Measurements from ENCODE around the genes CNNM3, FAHD2B and ANKRD36B.

- PRO-cap: bidirectional peak, plus-strand start at chr2:96816252, minus-strand start at chr2:96816042; unidirectional peak, minus-strand start at chr2:96816496
These were observed at the start of gene CNNM3 for GRCh38 chr2:96816197-96816993. Gene CNNM3, plus strand, starts transcription at chr2:96816268.

DNA sequence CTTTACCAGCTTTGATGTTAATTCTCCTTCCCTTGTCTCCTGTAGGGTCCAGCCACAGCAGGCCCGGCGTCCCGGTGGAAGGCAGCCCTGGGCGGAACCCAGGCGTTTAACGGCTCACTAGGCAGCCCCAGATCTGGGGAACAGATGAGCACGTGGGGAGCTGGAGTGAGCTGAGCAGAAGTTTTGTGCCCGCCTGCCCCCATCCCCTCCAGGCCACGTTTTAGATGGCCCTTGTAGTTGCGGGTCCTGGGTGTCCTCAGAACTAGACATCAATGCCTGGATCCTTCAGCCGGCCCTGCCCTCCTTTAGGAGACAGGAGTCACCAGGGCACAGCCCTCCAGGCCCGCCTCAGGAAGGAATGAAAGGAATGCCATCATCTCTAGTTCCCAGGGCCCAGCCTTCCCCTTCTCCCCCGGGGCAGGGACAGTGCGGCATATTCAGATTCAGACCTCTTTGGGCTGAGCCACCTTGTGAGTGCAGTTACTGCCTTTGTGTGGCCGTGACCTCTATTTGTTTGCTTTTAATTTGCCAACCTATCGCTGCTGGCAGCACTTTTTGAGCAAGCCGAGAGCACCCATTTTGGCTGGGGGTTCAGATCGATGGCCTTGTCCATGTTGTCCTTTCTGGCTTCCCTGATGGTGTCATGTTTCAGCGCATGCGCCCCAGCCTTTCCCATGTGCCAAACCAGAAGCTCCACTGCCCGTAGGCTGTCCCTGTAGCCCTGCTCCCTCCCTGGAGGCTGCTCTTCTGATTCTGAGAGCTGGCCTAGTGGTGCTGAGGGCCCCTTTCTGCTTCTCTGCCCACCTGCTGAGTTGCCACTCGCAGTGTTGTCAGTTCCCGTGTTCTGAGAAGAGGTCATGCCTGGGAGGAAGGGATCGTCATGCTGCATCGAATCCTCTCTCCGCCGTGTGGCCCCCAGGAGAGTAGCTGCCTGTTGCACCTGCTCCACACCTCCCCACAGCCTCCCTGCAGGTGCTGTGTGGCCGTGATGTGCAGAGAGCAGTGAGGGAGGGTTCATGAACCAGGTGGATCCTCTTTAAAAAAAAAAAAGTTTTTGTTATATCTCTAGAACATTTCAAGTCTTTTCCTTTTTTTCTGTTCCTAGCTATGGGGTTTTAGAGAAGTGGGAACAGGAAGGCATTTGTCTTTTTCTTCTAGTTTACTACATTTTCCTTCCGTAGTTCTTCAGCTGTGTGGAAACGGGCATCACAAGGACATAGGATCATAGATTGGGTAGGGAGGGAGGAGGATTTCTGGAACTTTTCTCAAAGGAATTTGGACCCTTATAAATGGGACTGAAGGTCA, 10.9 kb downstream of the ANKRD23 start:
- PRO-cap: no peak

DNA sequence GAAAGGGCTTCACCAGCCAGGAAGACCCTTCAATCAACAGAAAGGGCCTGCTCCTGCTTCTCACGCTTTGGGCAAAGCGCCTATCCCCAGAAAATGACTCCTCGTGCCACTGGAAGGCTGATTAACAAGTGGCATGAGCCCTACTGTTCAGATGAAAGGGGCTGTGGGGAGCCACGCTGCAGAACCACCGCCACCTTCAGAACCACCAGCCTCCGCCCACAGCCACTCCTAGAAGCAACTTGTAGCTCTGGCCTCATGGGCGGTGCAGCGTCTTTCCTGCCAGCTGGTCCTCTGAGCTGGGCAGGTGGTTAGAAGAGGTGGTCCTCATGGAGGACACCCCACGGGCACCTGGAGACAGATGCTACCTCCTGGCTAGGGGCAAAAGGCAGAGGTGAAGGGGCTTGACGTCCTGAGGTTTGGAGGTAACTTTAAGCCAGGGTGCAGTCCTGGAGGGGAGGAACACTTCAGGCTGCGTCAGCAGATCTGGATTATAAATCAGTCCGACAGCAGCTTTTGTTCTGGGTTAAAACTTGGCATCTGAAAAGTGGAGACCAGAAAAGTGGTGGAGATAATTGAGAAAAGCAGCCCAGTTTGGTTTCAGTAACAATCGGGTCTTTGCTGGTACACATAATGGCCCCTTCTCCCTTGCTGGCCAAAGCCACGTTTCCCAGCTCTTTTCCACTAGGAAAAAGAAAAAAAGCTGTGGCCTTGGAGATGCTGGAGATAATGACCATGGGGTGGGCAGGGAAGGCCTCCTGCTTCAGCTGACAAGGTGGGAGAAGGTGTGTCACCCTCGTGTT, 935 bp upstream of the SEMA4C start:
- PRO-cap: no peak

DNA sequence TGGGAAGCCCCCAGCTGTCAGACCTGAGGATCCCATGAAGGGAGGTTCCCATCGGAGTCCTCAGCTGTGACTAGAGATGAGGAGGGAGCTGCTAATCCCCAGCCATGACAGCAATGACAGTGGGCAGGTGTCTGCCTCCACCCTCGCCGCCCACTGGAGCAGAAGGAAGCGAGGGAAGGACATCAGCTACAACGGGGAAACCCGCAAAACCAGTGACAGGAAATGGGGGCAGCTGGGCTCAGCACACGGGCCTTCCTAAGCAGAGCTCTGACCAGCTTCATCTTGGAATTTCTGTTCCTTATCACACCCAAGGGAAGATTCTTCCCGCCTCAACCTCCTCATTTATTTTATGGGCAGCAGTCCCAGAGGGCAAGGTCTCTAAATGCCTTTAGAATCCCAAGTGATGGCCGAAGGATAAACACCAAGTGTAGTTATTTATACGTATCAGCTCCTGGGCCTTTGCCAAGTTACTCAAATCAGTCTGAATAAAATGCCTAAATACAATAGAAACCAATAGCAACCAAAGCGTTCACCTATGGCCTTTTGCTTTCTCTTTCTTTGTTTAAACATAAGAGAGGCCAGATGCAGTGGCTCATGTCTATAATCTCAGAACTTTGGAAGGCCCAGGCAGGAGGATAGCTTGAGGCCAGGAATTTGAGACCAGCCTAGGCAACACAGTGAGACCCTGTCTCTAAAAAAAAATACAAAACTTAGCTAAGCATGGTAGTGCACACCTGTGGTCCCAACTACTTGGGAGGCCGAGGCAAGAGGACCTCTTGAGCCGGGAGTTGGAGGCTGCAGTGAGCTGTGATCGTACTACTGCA, 32.0 kb downstream of the FAM178B start:
- PRO-cap: no peak

DNA sequence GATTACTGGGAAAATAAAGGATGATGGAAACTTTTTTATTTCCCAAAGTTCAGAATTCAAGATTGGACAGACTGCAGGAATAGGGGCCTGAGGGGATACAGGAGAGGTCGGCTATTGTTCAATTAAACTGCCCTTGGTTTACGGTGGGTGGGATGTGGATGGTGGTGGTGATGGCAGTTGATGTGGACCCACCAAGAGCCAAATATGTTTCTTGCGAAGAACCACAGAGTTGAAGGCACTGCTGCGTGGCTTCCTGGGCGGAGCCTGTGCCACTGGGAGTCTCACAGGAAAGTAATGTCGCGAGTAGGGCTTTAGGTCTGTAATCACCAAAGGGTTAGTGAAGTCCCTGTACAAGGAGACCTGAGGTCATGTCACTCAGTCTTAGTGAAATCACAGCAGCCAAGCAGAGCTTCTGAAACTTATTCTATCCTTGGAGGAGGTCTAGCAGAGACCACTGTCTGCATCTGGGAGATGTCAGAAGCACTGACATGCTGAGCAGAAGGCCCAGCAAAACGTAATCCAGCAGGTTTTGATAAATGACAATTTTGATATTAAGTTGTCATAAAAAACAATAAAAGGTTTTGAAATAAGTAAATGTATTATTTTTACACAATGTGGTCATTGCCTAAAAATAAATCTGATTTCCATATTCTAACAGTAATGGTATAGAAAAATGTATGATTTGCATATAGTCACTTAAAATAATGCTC, 46.1 kb downstream of the FAHD2B start:
- PRO-cap: no peak

DNA sequence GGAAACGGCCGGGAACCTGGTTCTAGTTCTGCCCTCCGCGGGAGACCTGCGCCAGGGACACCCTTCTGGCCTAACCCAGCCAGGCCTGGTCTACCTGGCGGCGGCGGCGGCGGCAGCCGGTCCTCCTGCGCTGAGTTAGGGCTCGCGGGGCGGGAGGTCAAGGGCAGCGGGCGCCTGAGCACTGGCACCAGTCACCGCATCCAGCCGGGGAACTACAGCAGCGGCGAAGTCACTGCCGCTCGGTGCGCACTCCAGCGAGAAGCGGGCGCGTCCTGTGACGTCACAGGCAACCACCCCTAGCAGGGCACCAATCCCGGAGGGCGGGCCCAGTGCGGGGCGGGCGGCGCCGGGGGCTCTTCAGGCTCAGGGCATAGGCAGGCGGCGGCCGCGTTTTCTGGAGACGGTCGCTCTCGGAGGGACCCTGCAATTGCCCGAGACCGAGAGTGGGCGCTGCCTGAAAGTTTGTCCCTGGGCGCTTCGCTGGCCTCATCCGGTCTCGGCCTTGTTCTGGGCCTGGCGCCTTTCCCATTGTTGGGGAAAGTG, at the start of gene FAHD2B:
FAHD2B (minus strand) TSS at position 276 of the 543 bp plus-strand sequence.
- PRO-cap: bidirectional peak, plus-strand start at position 360 of the sequence, minus-strand start at position 276 of the sequence

DNA sequence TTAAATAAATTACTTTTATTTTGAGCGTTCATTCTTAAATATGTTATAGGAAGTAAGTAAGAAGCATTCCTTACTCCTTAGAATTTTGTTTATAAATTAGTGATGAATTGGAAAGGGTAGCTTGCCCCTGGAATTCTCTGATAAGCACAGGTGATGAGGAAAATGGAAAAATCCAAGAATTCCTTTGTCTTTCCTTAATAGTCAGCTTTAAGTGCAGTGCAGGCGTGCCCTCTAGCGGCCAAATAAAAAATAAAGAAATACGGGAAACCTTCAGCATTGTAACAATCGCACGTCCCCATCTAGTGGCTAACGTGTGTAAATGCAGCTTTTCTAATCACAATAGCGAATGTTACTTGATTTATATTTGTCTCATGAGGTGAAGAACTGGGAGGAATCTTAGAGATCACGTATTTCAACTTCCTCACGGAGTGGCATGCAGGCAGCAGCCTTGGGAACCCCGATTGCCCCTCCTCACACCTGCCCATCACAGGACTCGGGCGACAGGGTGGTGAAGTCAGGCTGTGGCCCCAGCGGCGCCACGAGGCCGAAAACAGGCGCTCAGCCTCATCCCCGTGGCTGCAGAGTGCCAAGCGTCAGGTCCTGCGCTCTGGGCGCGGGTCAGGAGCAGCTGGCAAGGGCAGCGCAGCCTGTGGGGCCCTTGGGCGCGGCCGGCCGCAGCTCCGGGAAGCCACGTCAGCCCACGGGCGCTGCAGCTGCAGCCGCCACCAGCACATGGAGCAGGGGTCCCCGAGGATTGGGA, 571 bp upstream of the ANKRD36 start:
- PRO-cap: no peak

- PRO-cap: no peak
These were observed 83.7 kb downstream of the ANKRD36 start for GRCh38 chr2:97196624-97197009.

DNA sequence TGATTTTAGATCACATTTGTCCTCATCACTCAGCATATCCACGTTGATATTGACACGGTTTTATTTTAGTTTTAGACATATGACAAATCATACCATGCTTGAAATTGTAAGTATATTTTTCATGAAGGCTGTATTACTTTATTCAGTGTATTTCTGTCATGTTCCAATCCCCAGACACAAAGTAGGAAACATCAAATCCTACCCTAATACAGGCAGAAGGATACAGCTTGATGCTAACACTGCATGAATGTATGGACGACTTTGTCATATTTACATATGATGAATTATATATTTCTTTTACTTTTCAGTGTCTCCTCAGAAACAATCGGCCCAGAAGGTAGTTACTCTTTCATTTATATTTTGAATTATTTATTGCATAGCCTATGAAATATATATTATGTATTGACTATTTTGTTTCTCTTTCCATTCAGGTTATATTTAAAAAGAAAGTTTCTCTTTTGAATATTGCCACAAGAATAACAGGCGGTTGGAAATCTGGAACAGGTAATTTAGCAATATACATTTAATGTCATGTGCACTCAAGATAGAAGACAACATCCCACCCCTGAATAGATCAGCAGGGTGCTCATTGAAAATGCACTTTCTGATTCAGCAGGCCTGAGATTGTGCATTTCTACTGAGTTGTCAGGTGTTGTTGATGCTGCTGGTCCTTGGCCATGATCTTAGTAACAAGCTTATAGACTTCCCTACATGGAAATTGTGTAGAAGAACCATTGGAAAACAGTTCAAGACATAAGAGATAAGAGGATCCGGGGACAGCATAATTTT, 104.1 kb downstream of the ANKRD36 start:
- PRO-cap: no peak

DNA sequence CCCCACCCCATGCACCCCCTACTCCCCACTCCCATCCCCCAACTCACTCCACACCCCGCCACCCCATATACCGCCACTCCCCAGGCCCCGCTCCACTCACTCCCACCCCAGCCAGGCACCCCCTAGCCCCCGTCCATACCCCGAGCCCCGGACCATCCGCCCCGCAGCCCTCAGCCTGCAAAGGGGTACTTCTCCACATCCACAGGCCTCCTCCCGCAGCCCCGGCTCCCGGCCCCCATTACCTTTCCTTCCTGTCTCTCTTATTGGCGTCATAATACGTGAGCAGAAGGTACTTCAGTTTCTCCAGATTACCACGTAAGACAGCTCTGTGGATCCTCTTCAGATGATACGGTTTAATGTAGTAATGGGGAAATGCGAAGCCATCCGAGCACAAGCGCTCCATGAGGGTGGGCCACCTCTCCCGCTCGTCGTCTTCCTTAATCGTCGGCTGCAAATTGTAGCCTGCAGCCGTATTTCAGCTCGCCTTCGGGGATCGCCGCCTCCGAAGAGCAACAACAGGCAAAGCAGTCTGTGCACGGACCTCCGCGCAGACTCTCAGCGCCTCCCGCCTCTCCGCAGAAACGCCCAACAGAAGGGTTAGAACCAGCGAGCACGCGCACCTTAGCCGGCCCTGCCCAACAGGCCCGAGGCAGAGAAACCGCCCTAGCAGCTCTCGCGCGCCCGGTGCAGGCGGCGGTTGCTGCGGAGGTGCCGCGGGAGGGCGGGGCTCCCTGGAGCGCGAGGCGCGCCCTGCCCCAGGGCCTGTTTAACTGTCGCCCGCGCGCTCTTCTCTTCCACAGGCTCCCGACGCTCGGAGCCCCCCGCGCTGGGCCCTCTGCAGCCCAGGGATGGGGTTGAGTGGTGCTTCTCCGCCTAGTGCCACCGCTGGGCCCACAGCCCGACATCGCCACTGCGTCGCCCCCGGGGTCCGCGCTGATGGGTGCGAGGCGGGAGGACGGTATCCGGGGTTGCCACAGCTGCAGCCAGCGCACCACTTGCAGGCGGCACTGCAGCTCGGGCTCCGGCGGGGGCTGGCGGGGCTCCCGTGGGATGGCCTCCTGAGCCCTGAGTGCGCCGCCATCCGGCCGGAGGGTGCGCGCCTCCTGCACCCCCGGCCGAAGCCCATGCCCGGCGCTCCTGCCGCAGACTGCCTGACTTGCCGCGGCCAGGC, at the start of gene ANKRD36B:
ANKRD36B (minus strand) TSS at position 595 of the 1,171 bp plus-strand sequence.
- PRO-cap: bidirectional peak, plus-strand start at position 684 of the sequence, minus-strand start at position 439 of the sequence

DNA sequence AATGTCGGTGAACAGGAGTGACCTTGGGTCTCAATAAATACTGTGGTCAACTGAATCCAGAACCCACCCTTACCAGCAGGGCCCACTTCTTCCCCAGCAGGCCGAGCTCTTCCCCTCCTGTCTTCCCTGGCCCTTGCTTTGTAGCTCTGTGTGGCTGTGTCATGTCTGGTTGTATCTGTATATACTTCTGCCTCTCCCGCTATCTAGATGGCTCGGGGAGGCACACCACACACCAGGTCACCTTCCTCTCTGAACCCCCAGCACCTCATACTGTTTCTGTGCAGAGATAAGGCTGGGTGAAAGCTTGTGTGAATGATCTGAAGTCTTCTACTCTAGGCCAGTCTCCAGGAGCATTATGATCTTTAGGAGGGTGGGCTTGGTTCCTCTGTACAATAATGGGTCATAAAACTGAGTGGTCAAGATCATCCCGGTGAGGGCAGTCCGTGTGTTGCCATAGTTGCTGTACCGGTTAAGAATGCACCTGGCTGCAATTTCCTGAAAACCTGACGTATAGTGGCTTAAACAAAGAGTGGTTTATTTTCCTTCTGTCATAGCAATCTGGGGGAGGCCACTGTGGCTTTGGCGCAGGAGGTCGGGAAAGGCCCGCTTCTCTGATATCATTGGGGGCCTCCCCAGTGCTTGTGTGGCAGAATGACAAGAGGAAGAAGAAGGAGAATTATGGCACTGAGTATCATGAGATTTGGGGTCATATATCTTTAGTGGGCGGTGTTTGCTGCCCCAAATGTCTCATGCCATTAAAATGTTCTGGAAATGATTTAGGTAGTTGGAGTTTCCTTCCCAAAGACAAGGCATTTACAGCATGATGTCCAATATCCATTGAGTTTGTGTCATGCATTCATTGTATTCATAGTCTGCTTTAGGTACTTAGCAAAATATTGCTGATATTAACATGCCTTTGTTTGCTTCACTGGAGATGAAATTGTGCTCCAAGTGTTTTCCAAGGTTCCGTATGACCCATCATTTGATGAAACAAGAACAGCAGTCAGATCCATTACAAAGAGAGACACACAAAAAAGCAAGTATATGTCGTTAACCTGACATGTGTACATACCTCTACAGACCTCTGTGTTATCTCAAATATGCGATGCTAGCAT, 4.4 kb downstream of the C2orf92 start:
- PRO-cap: no peak

GRCh38 chr2:97834354-97835134, 121.2 kb downstream of the ZAP70 start:
- PRO-cap: no peak

GRCh38 chr2:97838994-97839313, 125.6 kb downstream of the ZAP70 start:
- PRO-cap: no peak

DNA sequence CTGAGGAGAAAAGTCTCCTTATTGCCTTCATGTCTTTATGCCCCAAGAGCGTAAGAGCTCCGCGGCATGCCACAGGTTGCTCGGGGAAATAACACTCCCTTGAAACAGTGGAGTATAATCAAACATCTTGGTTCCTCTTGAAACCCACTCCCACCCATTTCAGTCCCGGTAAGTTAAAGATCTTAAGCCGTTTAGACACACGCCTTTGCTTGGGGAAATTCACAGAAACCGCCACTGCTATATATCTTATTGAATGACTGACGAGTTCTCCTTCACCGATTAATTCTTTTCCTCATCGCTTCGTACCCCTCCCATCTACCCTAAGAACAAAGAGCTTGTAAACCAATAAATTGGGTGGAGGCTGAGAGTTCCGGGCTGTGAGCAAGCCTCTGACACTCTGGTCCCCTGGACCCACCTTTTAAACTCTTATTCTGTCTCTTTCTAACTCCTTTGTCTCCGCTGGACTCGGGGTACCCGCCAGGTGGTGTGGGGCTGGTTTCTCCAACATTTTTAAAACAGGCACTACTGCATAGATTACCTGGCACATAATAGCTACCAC, 30.7 kb downstream of the TMEM131 start:
- PRO-cap: no peak

- PRO-cap: no peak
These were observed 71.3 kb downstream of the VWA3B start for GRCh38 chr2:98158140-98158848.

DNA sequence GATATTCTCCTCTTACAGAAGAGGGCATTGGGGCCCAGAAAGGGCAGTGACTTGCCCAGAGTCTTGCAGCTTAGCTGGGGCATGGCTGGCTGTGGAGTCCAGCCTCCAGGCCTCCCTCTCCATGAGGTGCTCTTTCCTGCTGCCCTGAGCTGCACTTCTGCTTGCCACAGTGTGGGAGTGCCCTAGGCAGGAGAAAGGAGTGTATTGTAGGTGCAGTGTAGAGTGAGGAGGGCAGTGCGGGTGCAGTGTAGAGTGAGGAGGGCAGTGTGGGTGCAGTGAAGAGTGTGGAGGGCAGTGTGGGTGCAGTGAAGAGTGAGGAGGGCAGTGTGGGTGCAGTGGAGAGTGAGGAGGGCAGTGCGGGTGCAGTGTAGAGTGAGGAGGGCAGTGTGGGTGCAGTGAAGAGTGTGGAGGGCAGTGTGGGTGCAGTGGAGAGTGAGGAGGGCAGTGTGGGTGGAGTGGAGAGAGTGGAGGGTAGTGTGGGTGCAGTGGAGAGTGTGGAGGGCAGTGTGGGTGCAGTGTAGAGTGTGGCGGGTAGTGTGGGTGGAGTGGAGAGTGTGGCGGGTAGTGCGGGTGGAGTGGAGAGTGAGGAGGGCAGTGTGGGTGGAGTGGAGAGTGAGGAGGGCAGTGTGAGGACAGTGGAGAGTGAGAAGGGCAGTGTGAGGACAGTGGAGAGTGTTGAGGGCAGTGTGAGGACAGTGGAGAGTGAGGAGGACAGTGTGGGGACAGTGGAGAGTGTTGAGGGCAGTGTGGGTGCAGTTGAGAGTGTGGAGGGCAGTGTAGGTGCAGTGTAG, 28.3 kb downstream of the INPP4A start:
- PRO-cap: no peak

- PRO-cap: no peak
These were observed 30.1 kb downstream of the INPP4A start for GRCh38 chr2:98474603-98475310.

GRCh38 chr2:98487443-98488269, 43.0 kb downstream of the INPP4A start:
- PRO-cap: no peak

- PRO-cap: no peak
These were observed 80.2 kb downstream of the COA5 start for GRCh38 chr2:98528032-98528587.

- PRO-cap: no peak
These were observed 27.0 kb upstream of the MGAT4A start for GRCh38 chr2:98757773-98758505.